K562 (cell line): ENCODE measurements around a stretch of chr12.

GRCh38 chr12:19269312-19269885 is 139.9 kb downstream of the PLEKHA5 start:
- RAMPAGE, long total RNA: no peak
- RRBS: no CpG with 5 or more reads among the region's 3 CpGs
PRO-cap:
- standard: no peak
- CoPRO, capped RNA only, 2 experiments: no peak in any of the 2 experiments
- CoPRO, capped and uncapped RNA, 2 experiments: no peak in any of the 2 experiments
- CoPRO, uncapped RNA only, 2 experiments: no peak in any of the 2 experiments
CAGE:
- cytosol, long polyA plus RNA: no peak
- long polyA plus RNA: no peak
- nucleolus, long total RNA: no peak
- nucleus, long polyA plus RNA: no peak

DNA sequence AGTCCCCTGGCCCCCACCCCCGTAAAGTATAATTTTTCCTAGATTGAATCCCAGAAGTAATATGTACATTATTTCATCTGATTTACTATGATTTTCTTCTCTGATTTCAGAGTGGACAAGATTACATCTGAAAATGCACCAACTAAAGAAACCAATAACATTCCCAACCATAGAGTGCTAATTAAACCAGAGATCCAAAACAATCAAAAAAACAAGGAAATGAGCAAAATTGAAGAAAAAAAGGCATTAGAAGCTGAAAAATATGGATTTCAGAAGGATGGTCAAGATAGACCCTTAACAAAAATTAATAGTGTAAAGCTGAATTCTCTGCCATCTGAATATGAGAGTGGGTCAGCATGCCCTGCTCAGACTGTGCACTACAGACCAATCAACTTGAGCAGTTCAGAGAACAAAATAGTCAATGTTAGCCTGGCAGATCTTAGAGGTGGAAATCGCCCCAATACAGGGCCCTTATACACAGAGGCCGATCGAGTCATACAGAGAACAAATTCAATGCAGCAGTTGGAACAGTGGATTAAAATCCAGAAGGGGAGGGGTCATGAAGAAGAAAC is 145.0 kb downstream of the PLEKHA5 start:
- RAMPAGE, long total RNA: no peak
- RRBS: no CpG with 5 or more reads among the region's 4 CpGs
PRO-cap:
- standard: no peak
- CoPRO, capped RNA only, 2 experiments: no peak in any of the 2 experiments
- CoPRO, capped and uncapped RNA, 2 experiments: no peak in any of the 2 experiments
- CoPRO, uncapped RNA only, 2 experiments: no peak in any of the 2 experiments
CAGE:
- cytosol, long polyA plus RNA: no peak
- long polyA plus RNA: no peak
- nucleolus, long total RNA: no peak
- nucleus, long polyA plus RNA: no peak

- RAMPAGE, long total RNA: no peak
- RRBS: 95% methylated on average over 7 of the region's 36 CpGs
PRO-cap:
- standard: no peak
- CoPRO, capped RNA only, 2 experiments: no peak in any of the 2 experiments
- CoPRO, capped and uncapped RNA, 2 experiments: no peak in any of the 2 experiments
- CoPRO, uncapped RNA only, 2 experiments: no peak in any of the 2 experiments
CAGE:
- cytosol, long polyA plus RNA: no peak
- long polyA plus RNA: no peak
- nucleolus, long total RNA: no peak
- nucleus, long polyA plus RNA: no peak
Measured at GRCh38 chr12:19306148-19306706, 133.1 kb upstream of the AEBP2 start.

GRCh38 chr12:19689750-19690330 is 250.5 kb downstream of the AEBP2 start:
- RAMPAGE, long total RNA: no peak
- RRBS: no CpG with 5 or more reads among the region's 9 CpGs
PRO-cap:
- standard: no peak
- CoPRO, capped RNA only, 2 experiments: no peak in any of the 2 experiments
- CoPRO, capped and uncapped RNA, 2 experiments: no peak in any of the 2 experiments
- CoPRO, uncapped RNA only, 2 experiments: no peak in any of the 2 experiments
CAGE:
- cytosol, long polyA plus RNA: no peak
- long polyA plus RNA: no peak
- nucleolus, long total RNA: no peak
- nucleus, long polyA plus RNA: no peak

DNA sequence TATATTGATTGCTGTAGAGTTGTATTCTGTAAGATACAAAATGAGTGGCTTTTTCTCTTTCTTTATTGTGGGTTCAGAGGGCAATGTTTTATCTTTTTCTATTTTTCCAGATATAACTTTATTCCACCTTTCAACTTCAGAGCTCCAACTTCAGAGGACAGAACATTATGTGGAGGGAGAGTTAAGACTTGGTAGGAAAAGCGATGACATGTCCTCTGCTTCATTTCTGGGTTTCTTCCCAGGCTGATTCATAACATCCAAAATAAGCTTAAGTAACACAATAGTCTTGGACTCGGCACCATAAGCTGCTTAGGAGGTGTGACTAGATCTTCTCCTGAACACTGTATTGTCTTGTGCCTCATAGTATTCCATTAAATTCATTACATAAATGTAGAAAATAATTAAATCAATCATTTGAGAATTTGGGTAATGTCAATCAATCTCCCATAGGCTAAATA is 95.6 kb upstream of the PDE3A start:
- RAMPAGE, long total RNA: no peak
- RRBS: no CpG with 5 or more reads among the region's 2 CpGs
PRO-cap:
- standard: no peak
- CoPRO, capped RNA only, 2 experiments: no peak in any of the 2 experiments
- CoPRO, capped and uncapped RNA, 2 experiments: no peak in any of the 2 experiments
- CoPRO, uncapped RNA only, 2 experiments: no peak in any of the 2 experiments
CAGE:
- cytosol, long polyA plus RNA: no peak
- long polyA plus RNA: no peak
- nucleolus, long total RNA: no peak
- nucleus, long polyA plus RNA: no peak

GRCh38 chr12:21560106-21560703 is 34.1 kb downstream of the SPX start:
- RAMPAGE, long total RNA: no peak
- RRBS: no CpG with 5 or more reads among the region's 5 CpGs
PRO-cap:
- standard: no peak
- CoPRO, capped RNA only, 2 experiments: no peak in any of the 2 experiments
- CoPRO, capped and uncapped RNA, 2 experiments: no peak in any of the 2 experiments
- CoPRO, uncapped RNA only, 2 experiments: no peak in any of the 2 experiments
CAGE:
- cytosol, long polyA plus RNA: no peak
- long polyA plus RNA: no peak
- nucleolus, long total RNA: no peak
- nucleus, long polyA plus RNA: no peak

- RAMPAGE, long total RNA: no peak
- RRBS: 33% methylated on average over 1 of the region's 9 CpGs
PRO-cap:
- standard: no peak
- CoPRO, capped RNA only, 2 experiments: no peak in any of the 2 experiments
- CoPRO, capped and uncapped RNA, 2 experiments: no peak in any of the 2 experiments
- CoPRO, uncapped RNA only, 2 experiments: no peak in any of the 2 experiments
CAGE:
- cytosol, long polyA plus RNA: no peak
- long polyA plus RNA: no peak
- nucleolus, long total RNA: no peak
- nucleus, long polyA plus RNA: no peak
Measured at GRCh38 chr12:21823612-21824135, 49.2 kb upstream of the KCNJ8 start.

DNA sequence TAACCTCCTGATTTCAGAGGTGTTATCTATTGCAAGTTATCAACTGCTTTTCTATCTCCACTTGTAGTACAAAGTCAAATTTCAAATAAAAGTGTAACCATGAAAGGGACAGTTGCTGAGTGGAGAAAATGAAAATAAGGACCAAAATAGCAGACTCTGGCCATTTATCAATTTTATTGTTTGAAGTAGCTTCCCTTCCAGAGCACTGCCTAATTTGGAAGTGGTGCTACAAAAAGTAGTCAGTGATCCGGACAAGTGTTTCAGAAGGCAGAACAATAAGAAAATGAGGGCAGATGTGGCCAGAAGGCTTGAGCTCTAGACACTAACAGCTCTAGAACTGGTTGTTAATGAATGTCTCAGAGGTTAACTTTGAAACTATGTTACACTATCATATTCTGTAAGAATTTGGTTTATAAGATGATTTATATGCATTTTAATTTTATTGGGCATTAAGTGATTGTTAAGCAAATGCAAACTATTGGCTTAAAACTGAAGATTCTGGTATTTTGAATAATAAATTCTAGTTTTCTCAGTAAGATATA is 48.9 kb downstream of the ABCC9 start:
- RAMPAGE, long total RNA: no peak
- RRBS: no CpG with 5 or more reads among the region's 1 CpG
PRO-cap:
- standard: no peak
- CoPRO, capped RNA only, 2 experiments: no peak in any of the 2 experiments
- CoPRO, capped and uncapped RNA, 2 experiments: no peak in any of the 2 experiments
- CoPRO, uncapped RNA only, 2 experiments: no peak in any of the 2 experiments
CAGE:
- cytosol, long polyA plus RNA: no peak
- long polyA plus RNA: no peak
- nucleolus, long total RNA: no peak
- nucleus, long polyA plus RNA: no peak

GRCh38 chr12:21992654-21993359 is 51.6 kb upstream of the ABCC9 start:
- RAMPAGE, long total RNA: no peak
- RRBS: no CpG with 5 or more reads among the region's 5 CpGs
PRO-cap:
- standard: unidirectional peak, minus-strand start at chr12:21992906
- CoPRO, capped RNA only, 2 experiments: no peak in any of the 2 experiments
- CoPRO, capped and uncapped RNA, 2 experiments: peak in 1 of 2 experiments; most common plus-strand start chr12:21993082 (in 1); most common minus-strand start chr12:21992906 (in 1)
- CoPRO, uncapped RNA only, 2 experiments: no peak in any of the 2 experiments
CAGE:
- cytosol, long polyA plus RNA: no peak
- long polyA plus RNA: no peak
- nucleolus, long total RNA: no peak
- nucleus, long polyA plus RNA: no peak

DNA sequence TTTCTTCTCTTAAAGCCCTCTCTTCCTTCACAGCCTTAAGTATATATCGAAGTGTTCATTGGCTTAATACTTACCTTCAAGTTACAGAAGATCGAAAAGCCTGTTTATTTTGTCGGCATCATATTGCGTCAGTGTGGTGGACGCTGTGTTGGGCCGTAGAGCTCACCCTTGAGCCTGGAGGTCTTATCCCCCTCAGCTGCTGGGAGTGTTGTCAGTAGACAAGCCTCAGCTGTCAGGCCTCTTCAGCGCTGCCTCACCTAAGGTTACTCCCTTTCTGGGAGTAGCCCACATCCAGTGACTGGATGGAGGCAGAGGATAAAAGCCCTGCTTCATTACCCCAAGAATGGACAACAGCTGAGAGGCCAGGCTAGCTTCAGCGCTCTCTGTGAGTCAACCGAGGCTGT is 36.3 kb downstream of the CMAS start:
- RAMPAGE, long total RNA: no peak
- RRBS: no CpG with 5 or more reads among the region's 9 CpGs
PRO-cap:
- standard: bidirectional peak, plus-strand start at position 346 of the sequence, minus-strand start at position 207 of the sequence
- CoPRO, capped RNA only, 2 experiments: peak in 2 of 2 experiments; most common plus-strand start position 346 of the sequence (in 2); most common minus-strand start position 176 of the sequence (in 1)
- CoPRO, capped and uncapped RNA, 2 experiments: peak in 1 of 2 experiments; most common plus-strand start position 346 of the sequence (in 1); most common minus-strand start position 176 of the sequence (in 1)
- CoPRO, uncapped RNA only, 2 experiments: no peak in any of the 2 experiments
CAGE:
- cytosol, long polyA plus RNA: no peak
- long polyA plus RNA: no peak
- nucleolus, long total RNA: no peak
- nucleus, long polyA plus RNA: start-site peak on the minus strand centred at position 161 of the sequence, 120 bp wide, 139 and 594 reads in 2 replicates

- RAMPAGE, long total RNA: no peak
- RRBS: no CpG with 5 or more reads among the region's 4 CpGs
PRO-cap:
- standard: no peak
- CoPRO, capped RNA only, 2 experiments: no peak in any of the 2 experiments
- CoPRO, capped and uncapped RNA, 2 experiments: no peak in any of the 2 experiments
- CoPRO, uncapped RNA only, 2 experiments: no peak in any of the 2 experiments
CAGE:
- cytosol, long polyA plus RNA: no peak
- long polyA plus RNA: no peak
- nucleolus, long total RNA: no peak
- nucleus, long polyA plus RNA: no peak
Measured at GRCh38 chr12:22256209-22256579, 78.3 kb downstream of the ST8SIA1 start.

- RAMPAGE, long total RNA: no peak
- RRBS: no CpG with 5 or more reads among the region's 4 CpGs
PRO-cap:
- standard: no peak
- CoPRO, capped RNA only, 2 experiments: no peak in any of the 2 experiments
- CoPRO, capped and uncapped RNA, 2 experiments: no peak in any of the 2 experiments
- CoPRO, uncapped RNA only, 2 experiments: no peak in any of the 2 experiments
CAGE:
- cytosol, long polyA plus RNA: no peak
- long polyA plus RNA: no peak
- nucleolus, long total RNA: no peak
- nucleus, long polyA plus RNA: no peak
Measured at GRCh38 chr12:22424176-22424375, 89.6 kb upstream of the ST8SIA1 start.

DNA sequence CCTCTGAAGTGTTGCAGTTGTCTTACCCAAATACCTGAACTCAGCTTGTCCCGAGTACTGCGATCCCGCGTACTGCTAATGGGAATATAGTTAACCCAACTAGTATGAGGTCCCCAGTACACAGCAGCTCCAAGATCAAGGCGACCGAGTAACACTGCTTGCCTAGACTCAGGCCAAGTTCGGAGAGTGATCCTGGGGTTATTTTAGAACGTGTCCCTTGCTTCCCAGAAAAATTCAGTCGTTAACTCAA is 399 bp upstream of the ETNK1 start:
- RAMPAGE, long total RNA: no peak
- RRBS: no CpG with 5 or more reads among the region's 9 CpGs
PRO-cap:
- standard: no peak
- CoPRO, capped RNA only, 2 experiments: no peak in any of the 2 experiments
- CoPRO, capped and uncapped RNA, 2 experiments: no peak in any of the 2 experiments
- CoPRO, uncapped RNA only, 2 experiments: no peak in any of the 2 experiments
CAGE:
- cytosol, long polyA plus RNA: no peak
- long polyA plus RNA: no peak
- nucleolus, long total RNA: no peak
- nucleus, long polyA plus RNA: no peak

GRCh38 chr12:22637225-22638189 is 12.5 kb downstream of the ETNK1 start:
- RAMPAGE, long total RNA: no peak
- RRBS: no CpG with 5 or more reads among the region's 2 CpGs
PRO-cap:
- standard: no peak
- CoPRO, capped RNA only, 2 experiments: no peak in any of the 2 experiments
- CoPRO, capped and uncapped RNA, 2 experiments: no peak in any of the 2 experiments
- CoPRO, uncapped RNA only, 2 experiments: no peak in any of the 2 experiments
CAGE:
- cytosol, long polyA plus RNA: no peak
- long polyA plus RNA: no peak
- nucleolus, long total RNA: no peak
- nucleus, long polyA plus RNA: no peak

- RAMPAGE, long total RNA: no peak
- RRBS: no CpG with 5 or more reads among the region's 2 CpGs
PRO-cap:
- standard: no peak
- CoPRO, capped RNA only, 2 experiments: no peak in any of the 2 experiments
- CoPRO, capped and uncapped RNA, 2 experiments: no peak in any of the 2 experiments
- CoPRO, uncapped RNA only, 2 experiments: no peak in any of the 2 experiments
CAGE:
- cytosol, long polyA plus RNA: no peak
- long polyA plus RNA: no peak
- nucleolus, long total RNA: no peak
- nucleus, long polyA plus RNA: no peak
Measured at GRCh38 chr12:23223036-23223235, 598.0 kb downstream of the ETNK1 start.

- RAMPAGE, long total RNA: no peak
- RRBS: no CpG with 5 or more reads among the region's 2 CpGs
PRO-cap:
- standard: no peak
- CoPRO, capped RNA only, 2 experiments: no peak in any of the 2 experiments
- CoPRO, capped and uncapped RNA, 2 experiments: no peak in any of the 2 experiments
- CoPRO, uncapped RNA only, 2 experiments: no peak in any of the 2 experiments
CAGE:
- cytosol, long polyA plus RNA: no peak
- long polyA plus RNA: no peak
- nucleolus, long total RNA: no peak
- nucleus, long polyA plus RNA: no peak
Measured at GRCh38 chr12:23803219-23804104, 146.0 kb downstream of the SOX5 start.

DNA sequence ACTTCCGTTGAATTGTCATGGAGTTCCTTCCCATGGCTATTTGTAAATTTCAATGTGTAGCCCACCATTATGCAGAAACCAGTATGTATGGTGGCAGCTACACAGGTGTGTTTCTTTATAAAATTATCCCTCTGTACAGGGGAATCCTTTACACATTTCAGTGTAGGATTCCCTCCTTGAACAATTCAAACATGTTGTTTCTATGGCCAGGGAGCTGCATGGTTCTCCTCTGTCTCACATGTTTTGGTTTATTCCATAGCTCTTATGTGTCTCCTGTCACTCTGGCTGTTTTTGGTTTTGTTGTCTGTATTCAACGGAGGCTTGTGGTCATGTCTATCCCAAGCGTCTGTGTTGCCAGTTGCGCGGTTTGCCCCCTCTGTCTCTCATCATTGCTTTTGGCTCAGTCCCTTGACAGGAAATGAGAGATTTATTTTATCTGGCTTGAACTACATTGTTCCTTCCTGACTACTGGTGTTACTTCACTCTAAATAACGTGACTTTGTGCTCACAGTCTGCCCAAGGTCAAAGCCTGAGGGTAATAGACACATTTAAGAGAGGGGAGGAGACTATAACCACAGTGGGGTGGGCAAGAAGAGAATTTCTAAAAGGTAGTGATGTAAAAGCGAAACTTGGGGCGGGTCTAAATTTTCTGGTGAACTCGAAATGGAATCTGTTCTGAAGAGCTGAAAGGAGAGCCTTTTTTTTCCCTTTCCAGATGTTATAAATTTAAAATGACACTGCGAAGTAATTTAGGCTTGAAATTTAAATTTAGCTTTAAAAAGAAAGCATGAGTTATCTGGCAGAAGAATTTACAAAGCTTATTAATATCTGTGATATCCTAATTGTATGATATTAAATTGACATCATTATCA is 96.4 kb upstream of the SOX5 start:
- RAMPAGE, long total RNA: no peak
- RRBS: no CpG with 5 or more reads among the region's 10 CpGs
PRO-cap:
- standard: no peak
- CoPRO, capped RNA only, 2 experiments: no peak in any of the 2 experiments
- CoPRO, capped and uncapped RNA, 2 experiments: no peak in any of the 2 experiments
- CoPRO, uncapped RNA only, 2 experiments: no peak in any of the 2 experiments
CAGE:
- cytosol, long polyA plus RNA: no peak
- long polyA plus RNA: no peak
- nucleolus, long total RNA: no peak
- nucleus, long polyA plus RNA: no peak

- RAMPAGE, long total RNA: no peak
- RRBS: no CpG with 5 or more reads among the region's 7 CpGs
PRO-cap:
- standard: no peak
- CoPRO, capped RNA only, 2 experiments: no peak in any of the 2 experiments
- CoPRO, capped and uncapped RNA, 2 experiments: no peak in any of the 2 experiments
- CoPRO, uncapped RNA only, 2 experiments: no peak in any of the 2 experiments
CAGE:
- cytosol, long polyA plus RNA: no peak
- long polyA plus RNA: no peak
- nucleolus, long total RNA: no peak
- nucleus, long polyA plus RNA: no peak
Measured at GRCh38 chr12:24069651-24070294, 120.3 kb upstream of the SOX5 start.

DNA sequence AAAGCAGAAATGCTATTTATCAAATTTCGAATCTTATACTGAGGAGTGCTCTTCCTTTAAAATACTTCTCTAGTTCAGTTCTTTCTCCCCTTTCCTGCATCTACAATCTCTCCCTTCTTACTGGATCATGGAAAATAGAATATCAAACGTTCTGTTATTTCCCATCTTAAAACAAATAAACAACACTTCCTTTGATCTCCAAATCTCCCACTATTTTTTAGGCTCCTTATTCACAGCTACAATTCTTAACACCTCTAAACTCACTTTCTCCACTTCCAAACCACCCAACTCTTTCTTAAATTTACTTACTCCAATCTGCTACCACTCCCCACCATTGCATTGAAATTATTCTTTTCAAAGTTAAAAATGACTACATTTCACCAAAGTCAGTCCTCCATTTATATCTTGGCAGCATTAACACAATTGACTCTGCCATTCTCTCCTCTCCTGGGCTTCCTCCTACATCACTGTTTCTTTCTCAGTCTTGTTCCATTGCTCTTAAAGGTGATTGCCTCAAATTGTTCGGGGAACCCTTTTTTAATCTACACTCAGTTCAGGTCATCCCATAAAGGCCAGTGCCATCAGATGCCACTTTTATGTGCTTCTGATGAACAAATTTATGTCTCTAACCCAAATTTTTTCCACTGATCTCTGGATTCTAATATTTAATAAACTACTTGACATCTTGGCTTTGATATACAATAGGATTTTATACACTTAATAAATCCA is 150.7 kb upstream of the SOX5 start:
- RAMPAGE, long total RNA: no peak
- RRBS: no CpG with 5 or more reads among the region's 3 CpGs
PRO-cap:
- standard: no peak
- CoPRO, capped RNA only, 2 experiments: no peak in any of the 2 experiments
- CoPRO, capped and uncapped RNA, 2 experiments: no peak in any of the 2 experiments
- CoPRO, uncapped RNA only, 2 experiments: no peak in any of the 2 experiments
CAGE:
- cytosol, long polyA plus RNA: no peak
- long polyA plus RNA: no peak
- nucleolus, long total RNA: no peak
- nucleus, long polyA plus RNA: no peak